Hematopoietic multipotent progenitor cell (in vitro differentiated cells): ENCODE measurements around the genes CCN5, RBPJL and UBE2C.

DNA sequence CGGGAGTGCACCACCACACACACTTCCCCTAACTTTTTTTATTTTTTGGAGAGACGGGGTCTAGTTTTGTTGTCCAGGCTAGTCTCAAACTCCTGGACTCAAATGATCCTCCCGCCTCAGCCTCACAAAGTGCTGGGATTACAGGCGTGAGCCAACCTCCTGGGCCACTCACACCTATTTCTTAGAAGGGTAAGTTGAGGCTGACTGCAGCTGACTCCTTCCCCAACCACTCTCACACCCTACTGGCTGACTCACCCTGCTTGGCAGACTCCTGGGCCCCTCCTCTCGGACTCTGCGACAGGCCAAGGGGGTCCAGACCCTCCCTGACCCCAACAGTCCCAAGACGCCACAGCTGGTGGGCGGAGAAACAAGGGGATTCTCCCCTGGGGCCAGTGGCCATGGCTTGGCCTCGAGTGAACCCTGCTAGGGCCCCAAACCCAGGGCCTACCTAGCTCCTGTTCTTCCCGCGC, 896 bp downstream of the ADA start:
- CAGE, long polyA plus RNA: no peak

GRCh38 chr20:44714403-44715609, at the start of gene CCN5:
CCN5 (plus strand) TSS chr20:44715369.
- CAGE, long polyA plus RNA: no peak

DNA sequence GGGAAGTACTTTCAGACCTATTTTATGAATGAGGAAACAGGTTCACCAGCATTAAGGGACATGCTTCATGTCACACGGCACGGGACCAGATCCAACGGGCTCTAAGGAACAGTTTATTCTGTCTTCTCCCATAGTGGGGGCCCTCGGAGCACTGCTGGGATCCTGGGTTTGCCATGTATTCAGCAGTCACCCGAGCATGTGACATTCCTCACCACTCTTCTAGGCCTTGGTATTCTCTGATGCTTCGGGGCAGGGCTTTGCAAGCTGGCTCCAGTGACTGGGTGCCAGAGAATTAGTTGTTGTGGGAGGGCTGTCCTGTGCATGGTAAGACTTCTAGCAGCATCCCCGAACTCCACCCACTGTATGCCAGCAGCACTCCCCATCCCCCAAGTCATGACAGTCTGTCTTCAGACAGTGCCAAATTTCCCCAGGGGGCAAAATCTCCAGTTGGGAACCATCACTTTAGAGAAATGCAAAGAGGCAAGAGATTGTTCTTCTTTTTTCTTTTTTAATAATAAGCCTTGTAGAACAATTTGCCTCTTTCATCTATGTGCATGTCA, 5.5 kb downstream of the CCN5 start:
- CAGE, long polyA plus RNA: no peak

DNA sequence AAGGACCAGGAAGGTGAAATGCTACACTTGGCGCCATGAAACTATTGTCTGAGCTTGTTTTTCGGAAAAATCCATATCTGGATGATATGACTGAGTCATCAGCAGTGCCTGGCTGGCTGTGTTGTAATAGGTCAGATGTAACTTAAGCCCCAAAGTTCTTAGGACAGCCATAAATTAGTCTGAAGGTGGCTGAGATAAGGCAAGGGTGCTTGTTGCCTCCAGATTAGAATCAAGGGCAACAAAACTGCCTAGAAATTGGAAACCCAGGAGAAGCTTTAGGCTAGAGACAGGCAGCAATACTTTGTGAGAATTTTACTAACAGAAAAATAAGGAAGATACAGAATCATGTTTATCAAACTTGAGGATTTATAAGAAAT, 29.6 kb downstream of the KCNS1 start:
- CAGE, long polyA plus RNA: no peak

- CAGE, long polyA plus RNA: no peak
These were observed 2.6 kb upstream of the WFDC5 start for GRCh38 chr20:45117477-45118096.

- CAGE, long polyA plus RNA: no peak
These were observed at the start of gene RBPJL for GRCh38 chr20:45306364-45307130. RBPJL (plus strand) TSS chr20:45306840.

- CAGE, long polyA plus RNA: no peak
These were observed 11.7 kb downstream of the SDC4 start for GRCh38 chr20:45336238-45337288.

GRCh38 chr20:45425539-45426381, 9.8 kb downstream of the PIGT start:
- CAGE, long polyA plus RNA: start-site peak on the plus strand at chr20:45425656-45425701, 42 reads; start-site peak on the plus strand at chr20:45425757-45425803, 72 reads; start-site peak on the plus strand at chr20:45425942-45425983, 17 reads

DNA sequence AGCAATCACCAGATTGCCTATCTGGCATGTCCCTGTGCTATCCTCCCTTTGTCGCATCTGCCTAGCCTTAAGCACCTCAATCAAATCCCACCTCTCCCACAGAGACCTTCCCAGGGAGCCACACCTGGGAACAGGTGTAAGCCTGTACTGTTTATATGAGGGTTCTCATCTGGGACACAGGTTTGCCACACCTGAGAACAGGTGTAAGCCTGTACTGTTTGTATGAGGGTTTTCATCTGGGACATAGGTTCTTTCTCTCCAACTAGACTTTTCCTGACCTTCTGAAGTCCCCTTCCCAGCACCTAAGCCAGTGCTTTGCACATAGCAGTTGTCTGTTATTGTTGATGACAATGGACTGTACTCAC, 16.6 kb downstream of the WFDC3 start:
- CAGE, long polyA plus RNA: no peak

DNA sequence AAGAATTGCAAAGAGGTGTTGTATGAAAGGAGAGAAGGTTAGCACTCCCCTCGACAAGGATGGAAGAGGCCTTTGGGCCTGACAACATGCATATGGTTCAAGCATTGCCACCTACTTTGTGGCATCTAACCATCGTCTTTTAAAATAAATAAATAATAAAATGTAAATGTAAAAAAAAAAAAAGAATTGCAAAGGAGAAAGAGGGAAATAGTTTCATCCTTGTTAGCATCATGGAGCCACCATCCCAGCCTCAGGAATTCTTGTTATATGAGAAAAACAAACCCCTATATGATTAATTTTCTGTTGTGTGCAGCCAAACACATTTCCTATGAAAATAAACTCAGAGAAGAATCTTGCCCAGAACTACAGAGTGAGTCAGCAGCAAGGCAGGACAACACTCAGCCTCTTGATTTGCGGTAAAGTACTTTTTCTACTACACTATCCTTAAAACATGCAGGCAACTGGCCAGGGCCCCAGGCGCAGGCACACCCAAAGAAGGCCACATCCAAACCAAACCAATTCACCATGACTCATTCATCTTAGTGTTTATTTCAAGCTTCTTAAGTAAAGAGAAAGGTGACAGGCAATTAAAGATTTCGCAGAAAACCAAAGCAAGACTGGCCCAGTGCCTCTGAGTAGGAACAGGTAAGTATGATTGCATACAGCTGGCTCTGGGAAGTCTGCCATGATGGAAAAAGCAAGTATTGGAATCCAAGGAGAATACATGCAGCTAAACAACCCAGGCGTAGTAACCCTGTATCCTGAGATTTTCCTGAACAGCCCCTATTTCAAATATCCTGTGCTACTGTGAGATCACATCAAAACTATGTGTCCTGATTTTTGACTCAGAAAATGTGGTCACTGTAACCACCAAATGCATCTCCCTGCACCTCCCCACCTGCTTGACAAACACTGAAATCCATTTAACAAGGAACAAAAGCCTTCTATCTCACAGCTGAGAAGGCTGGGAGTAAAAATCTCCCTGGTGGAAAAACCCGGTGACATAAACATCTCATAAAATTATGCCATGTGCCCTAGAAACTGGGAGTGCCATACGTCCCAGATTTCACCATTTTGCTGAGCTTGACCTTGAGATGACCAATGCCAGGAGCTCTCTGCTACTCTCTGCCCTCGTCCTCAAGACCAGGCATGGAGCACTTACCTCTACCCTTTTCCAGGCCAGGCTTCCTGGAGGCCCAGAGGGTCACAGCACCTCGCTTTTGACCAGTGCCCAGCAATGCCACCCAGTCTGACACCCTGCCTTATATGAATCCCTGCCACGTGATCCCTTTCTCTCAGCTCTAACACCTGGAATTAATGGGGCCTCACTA, 12.5 kb downstream of the WFDC3 start:
- CAGE, long polyA plus RNA: no peak

DNA sequence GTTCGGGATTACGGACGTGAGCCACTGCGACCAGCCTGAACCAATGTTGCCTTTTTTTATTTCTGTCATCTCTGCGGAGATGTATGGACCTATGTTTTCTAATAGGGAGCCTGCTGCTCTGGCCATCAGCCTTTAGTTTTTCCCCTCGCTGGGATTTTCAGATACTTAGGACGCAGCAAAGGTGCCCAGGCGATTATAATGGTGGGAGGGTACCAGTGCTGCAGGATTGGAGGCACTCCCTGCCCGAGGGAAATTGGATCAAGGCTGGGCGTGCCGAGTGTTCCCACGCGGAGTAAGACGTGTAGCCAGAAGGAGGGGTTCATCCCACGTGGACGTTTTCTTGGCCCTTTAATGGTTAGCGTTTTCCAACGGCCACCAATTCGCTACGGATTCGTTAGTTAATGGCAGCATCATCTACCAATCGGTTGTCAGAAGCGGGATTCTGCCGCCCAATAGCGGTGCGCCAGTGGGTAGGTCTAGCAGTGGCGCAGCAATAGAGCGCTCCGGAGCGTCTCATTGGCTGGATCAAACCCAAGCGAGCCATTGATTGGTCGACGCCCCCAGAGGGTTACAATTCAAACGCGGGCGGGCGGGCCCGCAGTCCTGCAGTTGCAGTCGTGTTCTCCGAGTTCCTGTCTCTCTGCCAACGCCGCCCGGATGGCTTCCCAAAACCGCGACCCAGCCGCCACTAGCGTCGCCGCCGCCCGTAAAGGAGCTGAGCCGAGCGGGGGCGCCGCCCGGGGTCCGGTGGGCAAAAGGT, at the start of gene UBE2C:
Gene UBE2C, plus strand, starts transcription at position 606 of the 760 bp plus-strand sequence.
- CAGE, long polyA plus RNA: start-site peak on the plus strand centred at position 600 of the sequence, 76 bp wide, 1,324 reads

GRCh38 chr20:45822849-45823514, 4.1 kb downstream of the TNNC2 start:
- CAGE, long polyA plus RNA: no peak

GRCh38 chr20:45892635-45893635, 1.8 kb downstream of the CTSA start:
- CAGE, long polyA plus RNA: no peak

DNA sequence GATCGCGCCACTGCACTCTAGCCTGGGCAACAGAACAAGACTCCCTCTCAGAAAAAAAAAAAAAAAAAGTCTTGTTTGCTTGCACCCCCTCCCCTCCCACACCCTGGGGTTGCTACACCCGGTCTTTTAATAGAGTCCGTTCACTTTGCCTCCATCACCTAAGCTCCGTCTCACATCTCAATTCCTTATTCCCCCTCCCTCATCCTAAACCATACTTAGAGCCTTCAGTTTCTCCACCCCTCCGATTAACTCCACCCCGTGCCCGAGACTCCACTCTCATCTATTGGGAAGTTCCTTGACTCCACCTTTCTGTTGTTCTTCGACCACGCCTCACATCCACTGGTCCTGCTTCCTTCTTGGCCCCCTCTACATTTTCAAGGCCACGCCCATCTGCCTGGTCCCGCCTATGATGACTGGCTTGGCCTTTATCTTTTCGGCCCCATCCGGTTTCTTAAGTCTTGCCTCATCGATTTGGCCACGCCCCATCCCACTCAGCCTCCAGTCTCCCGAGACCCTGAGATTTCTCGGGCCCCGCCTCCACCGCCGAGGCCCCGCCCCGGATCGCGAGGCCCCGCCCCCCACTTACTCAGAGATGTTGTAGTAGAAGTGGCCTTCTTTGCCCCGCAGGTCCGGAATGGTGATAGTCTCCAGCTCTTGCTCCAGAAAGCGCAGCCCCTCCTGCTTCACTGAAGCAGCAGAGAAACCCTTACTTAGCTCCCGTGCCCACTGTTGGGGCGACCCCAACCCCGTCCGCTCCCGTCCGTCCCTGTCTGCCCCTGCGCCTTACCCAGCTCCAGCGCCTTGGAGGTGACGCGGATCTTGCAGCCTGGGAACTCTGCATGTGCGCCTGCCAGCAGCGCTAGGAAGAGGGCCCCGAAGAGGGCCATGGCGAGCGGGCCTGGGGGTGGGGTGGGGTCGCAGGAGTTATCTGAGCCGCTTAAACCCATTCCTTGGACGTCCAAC, 1.1 kb downstream of the PLTP start:
- CAGE, long polyA plus RNA: start-site peak on the minus strand centred at position 338 of the sequence, 22 bp wide, 39 reads

GRCh38 chr20:45938604-45939731, 4.5 kb downstream of the PCIF1 start:
- CAGE, long polyA plus RNA: no peak

DNA sequence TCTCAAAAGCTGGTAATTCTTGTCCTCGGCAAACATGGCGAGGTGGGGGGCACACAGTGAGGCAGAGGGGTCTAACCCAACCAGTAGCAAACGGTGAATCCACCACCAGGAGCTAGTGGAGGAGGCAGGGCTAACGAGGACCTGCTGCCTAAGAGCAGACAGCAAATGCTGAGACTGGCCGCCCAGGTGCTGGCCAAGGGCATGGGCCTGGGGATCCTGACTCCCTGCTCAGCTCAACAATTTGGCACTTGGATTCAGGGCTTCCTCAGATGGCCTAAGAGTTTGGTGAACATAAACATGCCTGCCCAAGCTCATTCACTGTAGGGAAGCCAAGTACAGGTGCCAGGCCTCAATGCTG, 18.4 kb downstream of the PCIF1 start:
- CAGE, long polyA plus RNA: no peak

DNA sequence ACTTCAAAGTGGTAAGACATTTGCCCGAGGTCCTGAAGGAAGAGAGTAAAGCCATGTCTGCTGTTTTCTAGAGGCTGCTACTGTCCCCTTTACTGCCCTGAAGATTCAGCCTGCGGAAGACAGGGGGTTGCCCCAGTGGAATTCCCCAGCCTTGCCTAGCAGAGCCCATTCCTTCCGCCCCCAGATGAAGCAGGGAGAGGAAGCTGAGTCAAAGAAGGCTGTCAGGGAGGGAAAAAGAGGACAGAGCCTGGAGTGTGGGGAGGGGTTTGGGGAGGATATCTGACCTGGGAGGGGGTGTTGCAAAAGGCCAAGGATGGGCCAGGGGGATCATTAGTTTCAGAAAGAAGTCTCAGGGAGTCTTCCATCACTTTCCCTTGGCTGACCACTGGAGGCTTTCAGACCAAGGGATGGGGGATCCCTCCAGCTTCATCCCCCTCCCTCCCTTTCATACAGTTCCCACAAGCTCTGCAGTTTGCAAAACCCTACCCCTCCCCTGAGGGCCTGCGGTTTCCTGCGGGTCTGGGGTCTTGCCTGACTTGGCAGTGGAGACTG, 465 bp upstream of the MMP9 start:
- CAGE, long polyA plus RNA: no peak

GRCh38 chr20:46400051-46400623, 6.3 kb downstream of the ELMO2 start:
- CAGE, long polyA plus RNA: no peak

DNA sequence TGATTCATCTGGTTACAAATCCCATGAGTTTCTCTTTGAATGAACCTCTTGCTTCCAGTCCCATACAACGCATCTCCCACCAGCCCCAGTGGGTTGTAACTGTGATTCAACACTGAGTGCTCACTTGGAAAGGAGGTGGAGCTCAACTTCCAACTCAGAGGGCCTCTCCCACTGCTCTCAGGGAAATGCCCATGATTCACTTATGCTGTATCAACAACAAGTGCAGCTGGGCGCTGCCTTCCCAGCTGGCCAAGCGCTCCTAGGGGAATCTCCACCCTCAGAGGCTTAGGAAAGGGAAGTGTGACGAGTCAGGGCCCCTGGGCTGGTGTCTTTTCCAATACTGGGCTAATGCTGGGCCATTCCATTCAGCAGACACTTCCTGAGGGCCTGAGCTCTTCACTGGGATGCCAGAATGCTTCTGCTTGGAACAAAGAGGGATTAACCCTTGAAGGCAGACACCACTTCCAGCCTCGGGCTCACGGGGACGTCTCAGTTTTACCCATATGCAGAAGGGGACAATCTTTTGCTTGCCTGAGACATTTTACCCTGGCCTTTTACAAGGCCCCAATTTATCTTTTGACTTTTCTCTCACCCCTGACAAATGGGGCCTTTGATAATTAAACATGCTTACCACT, 8.1 kb upstream of the OCSTAMP start:
- CAGE, long polyA plus RNA: no peak

- CAGE, long polyA plus RNA: no peak
These were observed 7.5 kb upstream of the SLC2A10 start for GRCh38 chr20:46701938-46702380.